Measurements from ENCODE around the genes DAB2IP, MORN5, LHX6 and PTGS1.

DNA sequence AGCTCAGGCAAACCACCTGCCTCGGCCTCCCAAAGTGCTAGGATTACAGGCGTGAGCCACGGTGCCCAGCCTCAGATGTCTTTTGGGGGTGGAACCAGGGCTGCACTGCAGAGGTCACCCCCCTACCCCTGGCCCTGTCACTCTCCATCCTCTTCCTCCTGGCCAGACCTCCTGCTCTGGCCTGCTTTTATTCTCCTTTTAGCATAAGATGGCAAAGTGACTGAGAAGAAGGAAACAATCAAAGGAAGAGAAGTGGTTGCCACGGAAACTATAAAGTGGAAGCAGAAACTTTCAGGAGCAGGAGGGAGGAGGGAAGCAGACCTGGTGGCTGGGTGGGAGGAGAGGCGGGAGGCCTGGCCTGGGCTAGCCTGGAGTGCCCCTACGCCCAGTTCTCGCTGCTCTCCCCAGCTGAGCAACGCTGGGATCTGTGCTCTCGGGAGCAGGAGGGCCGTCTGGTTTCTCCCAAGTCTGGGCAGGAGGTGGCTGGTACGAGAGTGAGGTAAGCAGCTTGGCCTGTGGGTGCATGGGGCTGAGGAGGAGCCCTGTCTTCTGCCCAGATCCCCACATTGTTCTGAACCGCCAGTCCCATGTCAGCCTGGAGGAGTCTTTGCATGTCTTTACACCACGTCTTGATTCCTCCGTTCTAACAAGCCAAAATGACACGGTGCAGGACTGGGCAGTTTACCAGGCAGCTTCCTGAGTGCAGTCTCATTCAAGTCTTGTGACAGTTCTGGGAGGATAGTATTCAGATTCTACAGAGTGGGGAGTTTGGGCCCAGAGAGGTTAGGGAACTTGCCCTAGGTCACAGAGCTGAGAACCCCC is 15.1 kb upstream of the DAB2IP start:
- PRO-cap: no peak

DNA sequence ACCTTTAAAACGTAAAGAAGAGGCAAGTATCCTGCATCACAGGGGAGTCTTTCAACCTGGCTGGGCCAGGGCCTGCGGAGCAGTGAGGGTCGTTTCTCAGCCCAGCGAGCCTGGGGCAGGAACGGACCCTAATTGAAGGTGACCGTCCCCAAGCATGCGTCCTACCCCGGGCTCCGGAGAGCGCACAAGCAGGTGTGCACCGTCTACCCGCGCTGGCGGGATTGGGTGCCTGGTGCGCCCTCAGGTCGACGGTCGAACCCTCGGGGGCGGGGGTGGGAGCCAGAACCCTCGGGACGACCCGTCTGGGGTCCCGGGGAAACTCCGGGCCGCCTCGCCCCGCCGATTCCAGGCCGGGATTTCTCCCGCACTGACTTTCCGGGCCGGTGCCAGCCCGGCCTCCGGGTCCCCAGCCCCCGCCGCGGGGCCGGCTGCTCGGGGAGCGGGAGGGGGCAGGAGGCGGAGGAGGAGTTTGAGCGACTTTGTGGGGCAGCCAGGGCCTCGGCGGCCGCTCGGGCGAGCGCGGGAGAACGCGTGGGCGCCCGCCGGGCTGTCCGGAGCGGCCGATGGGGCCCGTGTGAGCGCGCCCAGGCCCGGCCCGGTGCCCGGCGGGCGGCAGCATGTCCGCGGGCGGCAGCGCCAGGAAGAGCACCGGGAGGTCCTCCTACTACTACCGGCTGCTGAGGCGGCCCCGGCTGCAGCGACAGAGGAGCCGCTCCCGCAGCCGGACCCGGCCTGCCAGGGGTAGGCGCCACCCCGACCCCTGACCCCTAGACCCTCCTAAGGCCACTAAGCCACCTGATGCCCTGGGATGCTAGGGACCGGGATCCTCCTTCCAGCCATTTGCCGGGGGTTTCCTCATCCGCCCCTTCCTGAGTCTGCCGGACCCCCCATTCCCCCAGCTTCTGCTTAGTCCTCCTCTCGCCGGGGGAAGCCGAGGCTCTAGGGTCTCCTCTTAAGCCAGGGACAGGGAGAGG is at the start of gene DAB2IP:
TSS of gene DAB2IP (plus strand) at position 476 of the 974 bp plus-strand sequence.
- PRO-cap: unidirectional peak, plus-strand start at position 482 of the sequence

DNA sequence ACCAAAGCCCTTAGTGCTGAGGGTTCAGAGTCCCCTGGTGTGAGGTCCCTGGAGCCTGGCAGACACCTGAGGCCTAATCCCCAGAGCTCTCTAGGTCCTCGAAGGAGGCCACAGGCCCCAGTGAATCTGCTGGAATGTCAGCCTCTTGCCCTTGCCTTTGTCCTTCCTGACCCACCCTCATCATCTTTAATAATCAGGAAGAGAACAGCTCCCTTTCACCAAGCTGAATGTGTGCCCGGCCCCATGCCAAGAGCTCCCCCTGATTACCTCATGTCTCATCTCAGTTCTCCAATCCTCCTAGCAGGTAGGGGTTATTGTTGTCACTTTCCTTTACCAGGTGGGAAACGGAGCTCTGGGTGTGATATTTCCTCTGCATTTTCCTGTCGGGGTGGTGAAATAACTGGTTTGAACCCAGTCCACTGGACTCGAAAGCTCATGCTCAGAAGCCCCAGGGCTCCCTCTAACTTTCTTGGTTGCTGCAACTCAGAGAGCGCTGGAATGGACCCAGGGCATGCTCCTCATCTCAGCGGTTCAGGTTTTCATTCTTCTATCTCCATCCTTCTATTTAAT is 5.9 kb downstream of the DAB2IP start:
- PRO-cap: no peak

- PRO-cap: no peak
Observed at GRCh38 chr9:121700700-121701672, 49.6 kb downstream of the DAB2IP start.

GRCh38 chr9:121701934-121702321 is 50.5 kb downstream of the DAB2IP start:
- PRO-cap: no peak

GRCh38 chr9:121717800-121718653 is 66.6 kb downstream of the DAB2IP start:
- PRO-cap: no peak

GRCh38 chr9:121743048-121743997 is 91.9 kb downstream of the DAB2IP start:
- PRO-cap: unidirectional peak, plus-strand start at chr9:121743621

GRCh38 chr9:121852626-121853347 is 201.4 kb downstream of the DAB2IP start:
- PRO-cap: no peak

DNA sequence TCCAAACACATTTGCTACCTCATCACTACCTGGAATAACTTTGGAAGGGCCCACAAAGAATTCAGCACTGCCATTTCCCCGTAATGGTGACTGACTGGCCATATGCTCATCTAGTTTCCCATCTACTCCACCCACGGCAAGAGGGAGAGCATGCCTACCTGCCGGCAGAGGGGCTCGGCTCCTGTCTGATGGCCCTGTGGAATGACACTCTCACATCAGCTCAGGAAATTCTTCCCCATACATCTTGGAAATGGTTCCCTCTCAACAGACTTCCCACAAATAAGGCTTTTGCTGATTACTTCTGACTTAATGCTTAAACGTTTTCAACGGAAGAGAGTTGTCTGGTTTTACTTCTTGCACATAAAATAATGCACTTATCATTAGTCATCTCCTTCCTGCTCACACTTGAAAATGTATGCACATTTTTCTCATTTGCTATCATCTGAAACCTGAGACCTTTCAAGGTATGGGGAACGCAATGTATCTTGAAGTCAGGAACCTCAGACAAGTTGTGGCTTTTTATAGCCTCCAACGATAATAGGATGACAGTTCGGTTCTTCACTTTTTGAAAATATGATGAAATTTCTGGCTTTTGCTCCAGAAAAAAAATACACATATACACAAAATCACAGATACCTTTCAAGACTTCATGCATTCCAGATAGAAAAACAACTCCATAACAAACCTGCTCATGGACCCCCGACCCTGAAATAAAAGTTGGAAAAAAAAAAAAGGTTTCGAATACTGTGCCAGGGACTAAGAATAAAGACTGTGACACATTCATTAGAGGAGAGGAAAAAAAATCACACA is 129.5 kb downstream of the TTLL11 start:
- PRO-cap: no peak

DNA sequence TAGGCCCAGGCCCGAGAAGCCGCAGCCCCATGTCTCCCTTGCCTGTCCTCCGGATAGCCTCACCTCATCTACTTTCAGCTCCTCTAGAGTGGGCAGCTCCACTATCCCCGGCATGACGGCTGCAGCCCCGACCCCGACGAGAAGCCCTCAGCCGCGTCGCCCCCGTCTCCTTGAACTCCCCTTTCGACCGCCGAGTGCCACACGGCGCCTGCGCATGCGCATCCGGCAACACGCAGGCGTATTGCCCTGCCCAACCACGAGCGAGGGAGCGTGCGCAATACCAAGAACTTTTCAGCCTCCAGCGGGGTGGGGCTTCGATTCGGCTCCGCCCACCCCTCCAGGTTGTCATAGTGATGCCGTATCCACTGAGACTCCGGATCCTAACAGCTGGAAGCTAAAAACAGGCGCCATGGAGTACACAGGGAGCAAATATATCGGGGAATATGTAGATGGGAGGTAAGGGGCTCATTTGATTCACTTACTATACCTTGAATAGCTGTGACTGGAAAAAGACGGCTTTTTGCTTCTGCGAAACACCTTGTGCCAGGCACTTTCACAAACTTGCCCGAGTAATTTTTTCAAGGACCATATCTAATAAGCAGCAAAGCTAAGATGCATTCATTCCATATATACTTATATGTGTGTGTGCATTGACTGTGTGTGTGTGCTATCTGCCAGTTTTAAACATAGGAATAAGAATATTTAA is at the start of gene MORN5:
TSS of gene MORN5 (plus strand) at position 345 of the 706 bp plus-strand sequence.
- PRO-cap: unidirectional peak, minus-strand start at position 196 of the sequence

- PRO-cap: no peak
Observed at GRCh38 chr9:122228592-122229412, at the start of gene LHX6. Gene LHX6 (minus strand): TSS chr9:122228957.

DNA sequence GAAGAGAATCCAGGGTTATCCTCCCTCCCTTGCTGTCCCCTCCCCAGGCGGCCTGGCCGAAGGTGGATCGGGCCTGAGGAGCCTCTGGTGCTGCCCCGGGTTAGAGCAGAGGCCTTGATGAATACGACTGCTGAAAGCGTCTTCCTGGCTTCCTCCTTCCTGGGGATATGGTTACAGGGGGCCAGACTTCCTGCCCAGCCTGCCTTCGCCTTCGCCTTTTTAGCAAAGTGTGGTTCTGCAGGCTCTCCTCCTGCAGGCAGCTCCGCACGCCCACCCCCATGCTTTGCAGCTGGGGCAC is 22.5 kb upstream of the PTGS1 start:
- PRO-cap: no peak

DNA sequence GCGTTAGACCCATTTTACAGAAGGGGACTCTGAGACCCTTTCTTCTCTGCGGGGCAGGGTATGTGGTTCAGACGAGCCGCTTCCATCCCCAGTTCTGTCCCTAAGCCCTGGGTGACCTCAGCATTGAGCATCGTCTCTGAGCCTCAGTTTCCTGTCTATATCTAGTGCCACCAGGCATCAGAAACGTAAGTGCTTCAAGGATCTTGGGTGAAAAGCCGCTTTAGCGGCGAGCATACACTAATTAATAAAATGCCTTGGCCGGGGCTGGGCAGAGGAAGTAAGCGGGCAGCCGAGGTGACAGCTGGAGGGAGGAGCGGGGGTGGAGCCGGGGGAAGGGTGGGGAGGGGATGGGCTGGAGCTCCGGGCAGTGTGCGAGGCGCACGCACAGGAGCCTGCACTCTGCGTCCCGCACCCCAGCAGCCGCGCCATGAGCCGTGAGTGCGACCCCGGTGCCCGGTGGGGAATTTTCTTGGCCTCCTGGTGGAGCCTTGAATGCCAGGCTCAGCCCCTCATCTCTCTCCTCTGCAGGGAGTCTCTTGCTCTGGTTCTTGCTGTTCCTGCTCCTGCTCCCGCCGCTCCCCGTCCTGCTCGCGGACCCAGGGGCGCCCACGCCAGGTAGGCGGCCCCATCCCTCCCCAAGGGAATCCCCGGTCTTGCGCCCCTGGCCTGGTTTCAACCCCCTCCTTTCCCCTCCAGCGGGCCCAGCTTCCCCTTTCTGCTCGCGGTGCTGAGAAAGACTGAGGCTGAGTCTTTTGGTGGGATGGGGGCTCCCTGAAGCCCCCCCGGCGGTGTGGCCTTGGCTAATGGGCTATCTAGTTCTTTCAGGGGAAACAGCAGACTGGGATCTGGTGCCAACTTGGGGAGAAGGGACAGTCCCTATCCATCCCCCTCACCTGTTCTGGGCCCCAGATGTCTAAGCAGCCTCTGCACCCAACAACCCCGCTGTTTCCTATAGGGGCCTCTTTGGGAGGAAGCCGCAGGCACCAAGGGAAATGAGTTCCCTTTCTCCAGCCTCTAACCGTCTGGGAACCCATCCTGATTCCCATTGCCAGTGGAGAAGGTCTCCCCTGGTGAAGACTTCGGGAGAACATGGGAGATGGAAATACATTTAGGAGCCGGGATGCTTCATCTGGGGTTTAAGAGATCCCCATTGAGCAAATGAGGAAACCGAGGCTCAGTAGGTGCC is at the start of gene PTGS1:
TSS of gene PTGS1 (plus strand) at position 367 of the 1,186 bp plus-strand sequence.
- PRO-cap: unidirectional peak, plus-strand start at position 348 of the sequence

- PRO-cap: no peak
Observed at GRCh38 chr9:122835313-122835777, 7.0 kb upstream of the PDCL start.

DNA sequence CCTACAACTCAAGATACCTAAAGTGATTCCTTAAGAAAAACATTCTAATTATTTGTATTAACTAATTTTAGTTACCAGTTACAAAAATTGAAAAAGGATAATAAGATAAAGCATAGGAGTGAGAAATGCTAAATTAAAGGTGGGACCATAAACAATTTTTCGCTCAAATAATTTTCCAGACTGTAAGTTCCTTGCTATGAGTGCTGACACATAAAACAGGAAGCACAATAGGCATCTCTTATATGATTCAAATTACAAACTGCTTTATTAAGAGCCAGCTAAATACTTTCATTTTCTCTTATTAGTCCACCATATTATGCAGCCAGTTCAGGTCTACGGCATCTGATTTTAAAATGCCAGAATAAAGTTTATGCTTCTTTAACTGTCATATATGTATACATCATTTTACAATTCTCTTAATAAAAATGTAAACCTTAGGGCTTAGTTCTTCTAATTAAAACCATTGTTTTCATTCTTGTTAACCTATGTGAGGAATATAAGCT is 4.3 kb downstream of the RC3H2 start:
- PRO-cap: no peak

DNA sequence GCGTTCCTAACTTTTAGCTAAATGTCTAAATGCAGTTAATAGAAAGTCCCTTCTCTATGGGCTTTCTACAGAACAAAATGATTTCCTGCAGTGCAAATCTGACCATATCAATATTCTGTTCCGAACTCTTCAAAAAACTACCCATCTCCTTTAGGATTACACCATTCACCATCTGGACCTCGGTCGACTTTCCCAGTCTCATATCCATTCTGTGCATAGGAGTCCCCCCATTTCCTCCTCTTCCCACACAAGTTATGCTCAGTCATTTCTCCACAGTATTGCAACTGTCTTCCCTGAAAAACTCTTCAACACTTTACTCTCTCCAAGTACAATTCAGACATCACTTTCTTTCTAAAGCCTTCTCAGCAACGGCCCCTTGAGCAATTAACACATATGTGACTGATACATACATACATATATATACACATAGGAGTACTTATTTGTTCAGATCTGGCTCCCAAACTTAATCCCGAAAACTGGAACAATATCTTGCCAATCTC is 790 bp downstream of the ZBTB26 start:
- PRO-cap: no peak

DNA sequence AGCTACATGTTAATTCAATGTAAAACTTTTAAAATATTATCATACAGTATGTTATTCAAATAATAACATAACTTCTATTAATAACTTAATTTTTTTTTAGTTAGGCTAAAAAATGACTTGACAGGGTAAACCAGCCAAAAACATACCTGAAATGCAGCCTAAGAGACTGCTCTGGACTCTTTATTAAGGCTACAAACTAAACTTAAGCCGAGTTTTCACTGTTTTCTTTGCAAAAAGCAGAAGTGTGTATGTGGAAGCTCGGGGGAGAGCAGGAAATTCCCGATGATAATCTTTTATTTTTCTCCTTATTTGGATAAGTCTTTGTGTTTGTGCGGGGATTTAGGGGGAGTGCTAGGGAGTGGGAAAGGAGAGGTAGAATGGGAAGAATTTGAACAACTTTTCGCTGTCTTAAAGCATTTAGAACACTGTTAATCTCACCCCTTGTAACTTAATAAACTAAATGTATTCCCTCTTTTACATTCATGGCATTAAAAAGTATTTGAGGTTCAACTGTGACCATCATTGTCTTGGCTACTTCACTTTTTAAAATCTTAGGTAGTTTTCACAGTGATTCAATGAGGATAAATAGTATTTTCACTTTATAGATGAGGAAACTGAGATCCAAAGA is 30.7 kb upstream of the GPR21 start:
- PRO-cap: no peak

- PRO-cap: no peak
Observed at GRCh38 chr9:123098404-123098996, 65.0 kb downstream of the GPR21 start.

DNA sequence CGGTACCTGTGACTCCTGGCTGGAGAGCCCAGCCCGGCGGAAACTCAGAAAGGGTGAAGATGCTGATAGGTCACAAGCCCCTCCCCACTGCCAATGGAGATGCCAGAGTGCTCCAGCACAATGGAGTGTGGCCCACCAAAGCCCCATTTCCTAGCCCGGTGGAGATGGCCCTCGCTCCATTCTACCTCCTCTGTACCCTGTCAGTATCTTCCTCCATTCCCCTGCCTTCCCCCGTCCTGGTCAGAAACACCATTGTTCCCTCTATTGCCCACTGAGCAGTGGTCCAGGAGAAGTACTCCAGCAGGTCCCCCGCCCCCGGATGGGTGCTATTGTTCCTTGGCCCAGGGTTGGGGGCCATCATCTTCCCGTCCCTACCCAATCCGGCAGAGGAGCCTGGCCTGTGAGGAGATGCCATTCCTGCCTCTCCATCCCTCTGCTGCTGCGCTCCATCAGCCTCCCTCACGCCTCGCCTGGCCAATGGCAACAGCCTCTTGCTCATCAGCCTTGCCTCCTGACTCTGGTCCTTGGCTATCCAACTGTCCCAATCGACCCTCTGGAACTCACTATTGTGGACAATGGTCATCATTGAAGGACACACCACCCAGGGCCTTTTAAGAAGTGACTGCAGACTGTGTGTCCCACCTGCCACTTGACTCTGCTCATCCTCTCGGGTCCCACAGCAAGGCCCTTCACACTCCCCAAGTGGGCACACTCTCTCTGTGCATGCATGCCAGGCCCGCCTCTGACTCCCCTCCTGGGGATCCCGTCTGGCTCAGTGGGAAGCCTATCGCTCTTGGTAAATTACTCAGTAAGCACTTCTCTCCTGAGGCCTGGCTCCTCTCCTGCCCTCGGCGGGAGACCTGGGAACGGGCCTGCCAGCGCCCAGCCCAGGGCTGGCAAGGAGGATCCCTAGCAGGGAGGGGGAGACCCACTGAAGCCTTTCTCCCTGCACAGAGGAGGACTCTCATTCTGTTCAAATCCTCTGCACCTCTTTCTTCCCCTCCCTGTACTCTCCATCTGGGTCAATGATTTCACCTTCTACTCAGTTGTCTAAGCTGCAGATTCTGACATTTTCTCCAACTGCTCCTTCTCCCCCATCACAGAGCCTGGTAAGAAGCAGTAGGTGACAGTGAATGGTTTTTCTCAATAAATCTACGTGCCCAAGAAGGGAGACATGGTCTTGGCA is 81.4 kb downstream of the GPR21 start:
- PRO-cap: no peak

DNA sequence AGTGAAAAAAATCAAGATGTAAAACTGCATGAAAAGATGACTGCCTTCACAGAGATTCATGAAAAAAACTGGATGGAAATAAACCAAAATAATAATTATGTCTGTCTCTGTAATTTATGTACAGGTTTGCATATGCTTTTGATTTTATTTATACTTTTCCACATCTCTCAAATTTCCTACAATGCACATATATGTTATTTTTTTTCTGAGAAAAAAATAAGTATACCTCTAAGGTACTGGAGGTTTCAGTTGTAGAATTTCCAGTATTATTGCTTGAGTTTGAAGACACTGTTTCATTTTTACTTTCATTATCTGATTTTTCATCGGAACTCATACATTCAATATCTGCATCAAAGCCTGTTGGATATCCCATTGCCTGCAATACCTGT is 105.8 kb downstream of the GPR21 start:
- PRO-cap: no peak